BJ (cell line): Measurements from ENCODE around the genes TMEM18 and TPO.

DNA sequence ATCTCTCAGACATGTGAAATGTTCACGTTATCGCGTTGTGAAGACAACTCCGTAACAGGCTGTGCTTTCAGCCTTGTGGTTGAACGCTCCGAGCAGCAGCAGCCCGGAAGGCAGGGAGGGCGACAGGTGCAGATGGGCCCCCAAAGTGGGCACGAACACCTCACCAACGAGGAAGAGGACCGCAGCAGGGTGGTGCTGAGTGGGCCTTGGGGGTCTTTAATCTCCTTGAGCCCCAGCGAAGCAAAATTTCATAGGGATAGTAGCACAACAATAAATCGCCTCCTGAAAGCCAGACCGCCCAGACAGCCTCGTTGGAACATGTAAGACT, 1.1 kb upstream of the FAM110C start:
- CAGE, long polyA plus RNA: no peak
- RRBS: no CpG with 5 or more reads among the region's 15 CpGs

- CAGE, long polyA plus RNA: no peak
- RRBS: no CpG with 5 or more reads among the region's 16 CpGs
Observed at GRCh38 chr2:175492-176331, 88.1 kb downstream of the SH3YL1 start.

GRCh38 chr2:262166-262686, 1.6 kb downstream of the SH3YL1 start:
- CAGE, long polyA plus RNA: no peak
- RRBS: no CpG with 5 or more reads among the region's 5 CpGs

- CAGE, long polyA plus RNA: no peak
- RRBS: no CpG with 5 or more reads among the region's 6 CpGs
Observed at GRCh38 chr2:309226-309765, 21.4 kb upstream of the ALKAL2 start.

DNA sequence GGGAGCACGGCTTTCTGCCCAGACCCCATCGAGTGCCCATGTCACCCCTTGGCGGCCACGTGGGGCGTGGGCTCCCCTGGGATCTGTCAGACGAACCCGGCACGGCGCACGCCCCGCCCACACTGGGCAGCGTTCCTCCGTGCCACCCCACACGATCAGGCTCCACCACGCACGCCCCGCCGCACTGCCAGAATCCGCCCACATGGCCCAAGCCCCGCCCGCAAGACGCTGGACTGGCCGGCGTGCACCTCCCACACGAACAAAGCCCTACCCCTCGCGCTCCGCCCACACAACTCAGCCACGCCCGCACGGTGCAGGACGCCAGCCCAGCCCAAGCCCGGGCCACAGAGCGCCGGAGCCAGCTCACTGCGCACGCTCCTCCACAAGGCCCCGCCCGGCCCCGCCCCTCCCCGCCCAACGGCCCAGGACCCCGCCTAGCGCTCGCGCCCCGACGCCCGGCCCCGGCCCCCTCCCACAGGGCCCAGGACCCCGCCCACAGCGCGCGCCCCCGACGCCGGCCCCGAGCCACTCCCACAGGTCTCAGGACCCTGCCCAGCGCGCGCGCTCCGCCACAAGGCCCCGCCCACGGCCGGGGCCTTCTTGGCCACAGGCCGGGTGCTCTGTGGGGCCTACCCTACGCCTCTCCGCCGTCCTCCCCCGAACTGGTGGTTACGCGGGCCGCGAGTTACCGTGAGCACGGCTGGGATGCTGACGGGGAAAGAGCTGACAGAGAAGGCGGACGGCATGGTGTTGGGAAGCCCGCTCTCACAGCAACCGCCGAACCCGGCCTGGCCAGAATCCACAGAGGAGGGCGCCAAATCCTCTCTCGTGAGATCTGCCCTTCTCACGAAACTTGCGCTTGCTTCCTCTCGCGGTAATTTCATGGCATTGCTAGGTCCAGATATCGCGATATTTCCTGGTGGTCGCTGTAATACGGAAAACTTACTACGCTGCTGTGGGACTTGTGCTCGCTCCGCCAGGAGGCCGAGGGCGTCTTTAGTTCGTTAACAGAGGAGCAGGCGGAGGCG, at the start of gene TMEM18:
TMEM18 (minus strand) TSS at position 807 of the 1,028 bp plus-strand sequence.
- CAGE, long polyA plus RNA: start-site peak on the minus strand centred at position 799 of the sequence, 65 bp wide, 451 and 149 reads in 2 replicates
- RRBS: 1% methylated on average over 39 of the region's 102 CpGs

- CAGE, long polyA plus RNA: no peak
- RRBS: no CpG with 5 or more reads among the region's 21 CpGs
Observed at GRCh38 chr2:1412863-1413889, at the start of gene TPO. TSS of gene TPO (plus strand) at chr2:1413463.

DNA sequence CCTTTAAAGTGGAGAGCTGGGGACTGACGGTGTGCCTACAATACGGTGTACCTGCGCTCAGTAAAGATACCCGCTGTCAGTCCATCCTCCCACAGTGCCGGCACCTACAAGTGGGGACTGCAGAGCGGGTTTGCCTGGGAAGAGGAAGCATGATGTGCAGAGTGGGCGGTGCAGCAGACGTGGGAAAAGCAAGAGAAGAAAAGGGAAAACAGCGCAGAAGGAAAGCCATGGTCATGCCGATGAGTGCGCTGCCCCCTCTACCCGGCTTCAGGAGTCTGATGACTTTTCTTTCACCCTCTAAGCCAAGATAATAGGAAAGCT, 148.0 kb downstream of the TPO start:
- CAGE, long polyA plus RNA: no peak
- RRBS: no CpG with 5 or more reads among the region's 12 CpGs

DNA sequence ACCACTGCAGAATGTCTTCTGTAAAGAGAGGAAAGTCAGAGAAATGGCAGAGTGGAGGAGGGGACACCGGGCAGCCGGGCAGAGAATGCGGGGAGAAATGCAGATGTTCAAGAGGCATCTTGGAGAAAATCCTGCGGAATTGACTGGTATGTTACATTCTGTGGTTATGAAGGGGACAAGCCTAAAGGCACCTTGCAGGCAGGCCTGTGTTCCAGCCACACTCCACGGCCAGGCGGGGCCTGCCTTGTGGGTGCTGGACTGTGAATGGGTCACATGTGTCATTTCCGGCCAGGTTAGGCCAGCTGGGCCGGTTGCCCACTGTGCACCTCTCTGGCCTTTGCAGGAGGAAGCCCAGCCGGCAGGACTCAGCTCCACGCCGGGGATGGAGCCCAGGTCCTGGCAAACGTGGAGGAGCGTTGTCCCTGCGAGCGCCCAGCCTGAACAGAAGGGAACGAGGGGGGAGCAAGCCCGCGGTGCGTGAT, 153.0 kb downstream of the PXDN start:
- CAGE, long polyA plus RNA: no peak
- RRBS: 88% methylated on average over 2 of the region's 19 CpGs

GRCh38 chr2:1591767-1592446, 152.4 kb downstream of the PXDN start:
- CAGE, long polyA plus RNA: no peak
- RRBS: no CpG with 5 or more reads among the region's 33 CpGs

GRCh38 chr2:1606434-1607424, 137.6 kb downstream of the PXDN start:
- CAGE, long polyA plus RNA: no peak
- RRBS: no CpG with 5 or more reads among the region's 19 CpGs

GRCh38 chr2:1617416-1618187, 126.7 kb downstream of the PXDN start:
- CAGE, long polyA plus RNA: no peak
- RRBS: 41% methylated on average over 2 of the region's 12 CpGs

GRCh38 chr2:1633899-1634535, 110.3 kb downstream of the PXDN start:
- CAGE, long polyA plus RNA: no peak
- RRBS: no CpG with 5 or more reads among the region's 16 CpGs

GRCh38 chr2:1648421-1649875, 95.4 kb downstream of the PXDN start:
- CAGE, long polyA plus RNA: no peak
- RRBS: 92% methylated on average over 17 of the region's 106 CpGs

GRCh38 chr2:1828443-1829084, 84.2 kb upstream of the PXDN start:
- CAGE, long polyA plus RNA: no peak
- RRBS: no CpG with 5 or more reads among the region's 6 CpGs

DNA sequence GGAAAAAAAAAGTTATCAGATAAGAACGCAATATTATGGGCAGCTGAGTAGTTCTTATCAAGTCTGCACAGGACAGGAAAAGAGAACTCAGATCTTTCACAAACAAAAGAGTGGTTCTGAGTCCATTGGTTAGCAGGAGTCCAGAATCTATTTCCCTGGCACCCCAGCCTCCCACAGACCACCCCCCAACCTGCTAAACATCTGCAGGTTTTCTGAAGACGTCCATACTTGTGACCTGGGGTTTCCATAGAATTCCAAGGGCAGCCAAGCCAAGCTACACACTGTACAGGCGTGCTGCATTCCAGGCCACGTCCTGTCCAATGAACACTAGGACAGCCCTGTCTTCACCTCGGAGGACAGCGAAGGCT, 167.0 kb upstream of the PXDN start:
- CAGE, long polyA plus RNA: no peak
- RRBS: no CpG with 5 or more reads among the region's 6 CpGs

DNA sequence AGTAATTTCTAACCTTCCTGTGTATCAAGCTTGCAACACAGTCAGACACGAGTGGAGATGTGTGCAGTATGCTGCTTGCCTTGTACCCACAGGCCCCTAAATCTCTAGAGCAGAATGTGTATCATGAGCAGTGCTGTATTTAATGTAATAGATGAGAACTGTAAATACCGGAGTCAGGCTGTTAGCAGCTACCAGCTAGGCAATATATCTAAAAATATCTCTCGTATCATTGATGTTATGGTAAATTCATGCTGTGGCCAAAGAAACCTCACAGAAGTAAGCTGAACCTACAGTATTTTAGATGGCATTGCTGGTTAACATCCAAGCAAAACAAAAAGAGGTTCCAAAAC, 6.2 kb downstream of the MYT1L start:
- CAGE, long polyA plus RNA: no peak
- RRBS: no CpG with 5 or more reads among the region's 3 CpGs

GRCh38 chr2:2613291-2613972, 282.4 kb upstream of the MYT1L start:
- CAGE, long polyA plus RNA: no peak
- RRBS: no CpG with 5 or more reads among the region's 31 CpGs

GRCh38 chr2:2662028-2662450, 331.0 kb upstream of the MYT1L start:
- CAGE, long polyA plus RNA: no peak
- RRBS: 28% methylated on average over 5 of the region's 9 CpGs

DNA sequence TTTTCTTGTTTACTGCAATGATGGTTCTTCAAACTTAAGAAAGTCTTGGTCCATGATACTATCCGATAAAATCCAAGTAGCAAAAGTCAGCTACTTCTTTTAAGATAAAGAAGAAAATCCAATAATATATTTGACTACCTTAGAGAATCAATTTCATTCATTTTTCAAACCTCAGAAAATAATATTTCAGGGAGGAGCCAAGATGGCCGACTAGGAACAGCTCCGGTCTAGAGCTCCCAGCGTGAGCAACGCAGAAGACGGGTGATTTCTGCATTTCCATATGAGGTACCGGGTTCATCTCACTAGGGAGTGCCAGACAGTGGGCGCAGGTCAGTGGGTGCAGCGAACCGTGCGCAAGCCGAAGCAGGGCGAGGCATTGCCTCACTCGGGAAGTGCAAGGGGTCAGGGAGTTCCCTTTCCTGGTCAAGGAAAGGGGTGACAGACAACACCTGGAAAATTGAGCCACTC, 8.5 kb downstream of the EIPR1 start:
- CAGE, long polyA plus RNA: no peak
- RRBS: no CpG with 5 or more reads among the region's 14 CpGs

GRCh38 chr2:3378164-3378436, 482 bp upstream of the EIPR1 start:
- CAGE, long polyA plus RNA: no peak
- RRBS: no CpG with 5 or more reads among the region's 9 CpGs